ENCODE measurements around a stretch of chr15.

GRCh38 chr15:57306712-57307346 lies 69.5 kb upstream of the CGNL1 start:
- PRO-cap: bidirectional peak, plus-strand start at chr15:57306890, minus-strand start at chr15:57306776

DNA sequence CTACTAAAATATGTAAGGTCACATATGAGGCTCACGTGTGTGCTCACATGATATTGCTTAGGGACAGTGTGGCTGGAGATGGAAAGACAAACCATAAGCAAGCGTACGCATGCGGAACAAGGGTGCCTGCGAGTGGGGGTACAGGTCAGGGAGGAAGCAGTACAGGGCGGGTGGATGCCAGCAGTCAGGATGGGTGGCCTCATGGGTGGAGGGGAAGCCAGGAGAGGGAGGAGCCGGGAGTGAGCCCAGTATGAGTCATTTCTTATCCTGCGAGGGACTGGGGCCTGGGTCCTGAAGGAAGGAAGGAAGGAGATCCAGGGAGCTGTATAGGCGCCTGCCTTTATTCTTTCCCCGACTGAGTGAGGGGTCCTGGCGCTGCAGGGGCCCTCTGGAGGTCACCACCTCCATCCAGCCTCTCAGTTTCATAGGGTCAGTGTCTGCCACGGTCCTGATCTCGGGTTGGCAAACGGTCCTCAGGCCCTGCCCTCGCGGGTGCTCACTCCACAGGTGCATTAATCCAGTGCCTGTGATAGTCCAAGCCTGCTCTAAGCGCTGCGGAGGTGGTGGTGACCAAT lies 42.0 kb upstream of the CGNL1 start:
- PRO-cap: no peak

GRCh38 chr15:57453613-57454245 lies 77.4 kb downstream of the CGNL1 start:
- PRO-cap: no peak

DNA sequence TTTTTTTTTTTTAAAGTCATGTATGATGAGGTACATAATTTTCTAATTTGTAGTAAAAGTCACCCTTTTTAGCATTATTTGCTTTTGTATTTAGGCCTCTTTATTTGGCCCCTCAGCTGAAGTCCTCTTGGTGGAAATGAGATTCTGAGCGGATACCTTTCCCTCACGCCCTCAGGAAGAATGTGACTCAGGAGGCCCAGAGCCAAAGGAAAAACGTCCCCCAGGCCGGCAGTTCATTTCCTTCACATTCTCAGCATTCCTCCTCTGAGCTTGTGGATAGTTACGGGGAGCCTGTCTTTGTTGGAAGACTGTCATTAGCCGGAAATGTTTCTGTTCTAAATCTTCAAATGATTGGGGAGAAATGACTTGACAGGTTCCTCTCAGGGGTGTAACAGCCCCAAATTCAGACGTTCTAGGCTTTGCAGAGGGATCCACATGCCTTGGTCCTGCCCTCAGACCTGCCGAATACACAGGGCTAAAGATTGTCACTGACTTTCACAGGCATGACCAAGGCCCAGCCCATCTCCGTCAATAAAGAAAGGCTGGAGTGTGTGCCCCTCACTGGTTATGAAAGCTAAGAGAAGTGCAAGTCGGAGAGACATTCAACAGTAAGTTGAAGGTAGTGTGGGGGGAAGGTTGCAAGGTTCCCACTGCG lies 39.9 kb upstream of the MYZAP start:
- PRO-cap: no peak

- PRO-cap: no peak
Measured at GRCh38 chr15:57586951-57587583, 4.6 kb upstream of the MYZAP start.

DNA sequence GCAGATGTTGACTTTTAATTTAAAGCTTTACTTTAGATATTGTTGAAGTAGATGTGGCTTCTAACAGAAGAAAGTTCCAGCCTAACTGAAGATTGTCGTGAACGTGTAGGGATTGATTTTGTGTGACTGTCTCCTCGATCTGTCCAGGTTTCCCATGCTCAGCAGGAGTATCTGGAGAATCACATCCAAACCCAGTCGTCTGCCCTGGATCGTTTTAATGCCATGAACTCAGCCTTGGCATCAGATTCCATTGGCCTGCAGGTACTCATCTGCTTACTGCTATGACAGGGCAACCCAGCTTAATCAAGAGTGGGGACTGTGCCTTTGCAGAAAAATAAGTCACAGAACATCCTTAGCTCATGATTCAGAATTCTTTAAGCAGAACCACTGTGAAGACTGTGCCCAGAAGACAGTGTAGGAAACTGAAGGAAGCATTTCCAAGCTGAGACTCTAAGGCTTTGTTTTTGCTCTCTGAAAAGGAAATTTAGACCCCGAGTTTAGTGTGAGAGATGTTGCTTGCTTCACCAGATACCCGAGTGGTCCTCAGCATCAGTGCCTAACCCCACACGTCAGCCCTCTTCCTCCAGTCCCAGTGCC lies 34.0 kb downstream of the MYZAP start:
- PRO-cap: no peak

DNA sequence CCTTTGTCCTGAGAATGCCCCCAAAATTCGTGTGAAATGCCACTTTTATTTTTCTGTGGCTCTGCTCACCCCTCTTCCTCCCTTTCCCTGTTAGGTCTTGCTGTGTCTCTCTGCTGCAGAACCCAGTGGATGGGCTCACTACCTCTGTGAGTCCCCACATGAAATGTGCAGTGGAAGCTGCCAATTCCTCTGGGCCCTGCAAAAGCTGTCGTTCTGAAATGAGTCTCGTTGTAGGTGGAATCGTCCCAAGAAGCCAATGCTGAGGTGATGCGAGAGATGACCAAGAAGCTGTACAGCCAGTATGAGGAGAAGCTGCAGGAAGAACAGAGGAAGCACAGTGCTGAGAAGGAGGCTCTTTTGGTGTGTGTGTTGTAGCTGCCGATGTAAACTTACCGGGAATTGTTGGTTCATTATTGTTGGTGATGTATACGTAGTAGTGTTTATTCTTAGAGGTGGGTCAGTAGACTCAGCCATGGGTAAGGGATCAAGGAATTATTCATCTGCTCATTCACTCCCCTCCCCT lies 40.6 kb downstream of the MYZAP start:
- PRO-cap: no peak

- PRO-cap: no peak
Measured at GRCh38 chr15:58095190-58095548, 29.7 kb upstream of the ALDH1A2 start.

GRCh38 chr15:58306465-58307410 lies 125.1 kb upstream of the LIPC start:
- PRO-cap: no peak

GRCh38 chr15:58442038-58442714 lies 10.4 kb downstream of the LIPC start:
- PRO-cap: no peak

- PRO-cap: no peak
Measured at GRCh38 chr15:58444938-58445282, 13.1 kb downstream of the LIPC start.

DNA sequence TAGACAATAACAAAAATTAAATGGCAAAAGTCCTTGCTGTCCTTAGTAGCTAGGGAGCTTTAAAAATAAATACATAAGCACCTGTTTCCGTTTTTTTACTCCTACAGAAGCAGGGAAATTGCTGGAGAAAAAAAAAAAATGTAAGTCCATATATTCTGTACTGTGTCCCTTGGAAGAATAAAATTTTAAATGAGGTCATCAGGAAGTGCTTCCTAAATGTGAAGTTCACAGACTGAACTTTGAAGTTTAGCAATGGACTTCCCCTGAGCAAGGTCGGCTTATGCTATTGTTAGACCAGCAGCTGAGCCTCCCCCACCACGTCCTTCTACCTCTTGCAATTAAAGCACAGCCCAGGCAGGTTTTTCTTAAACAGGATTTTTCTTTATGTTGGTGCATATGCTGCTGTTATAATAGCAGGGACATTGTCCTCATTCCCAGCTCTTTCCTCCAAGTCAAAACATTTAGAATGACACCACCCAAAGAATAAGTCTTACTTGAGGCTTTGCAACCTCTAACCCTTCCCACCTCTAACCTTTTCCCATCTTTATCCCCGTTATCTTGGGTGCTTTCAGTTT lies 26.3 kb downstream of the LIPC start:
- PRO-cap: no peak

- PRO-cap: no peak
Measured at GRCh38 chr15:58473679-58474123, 41.9 kb downstream of the LIPC start.

DNA sequence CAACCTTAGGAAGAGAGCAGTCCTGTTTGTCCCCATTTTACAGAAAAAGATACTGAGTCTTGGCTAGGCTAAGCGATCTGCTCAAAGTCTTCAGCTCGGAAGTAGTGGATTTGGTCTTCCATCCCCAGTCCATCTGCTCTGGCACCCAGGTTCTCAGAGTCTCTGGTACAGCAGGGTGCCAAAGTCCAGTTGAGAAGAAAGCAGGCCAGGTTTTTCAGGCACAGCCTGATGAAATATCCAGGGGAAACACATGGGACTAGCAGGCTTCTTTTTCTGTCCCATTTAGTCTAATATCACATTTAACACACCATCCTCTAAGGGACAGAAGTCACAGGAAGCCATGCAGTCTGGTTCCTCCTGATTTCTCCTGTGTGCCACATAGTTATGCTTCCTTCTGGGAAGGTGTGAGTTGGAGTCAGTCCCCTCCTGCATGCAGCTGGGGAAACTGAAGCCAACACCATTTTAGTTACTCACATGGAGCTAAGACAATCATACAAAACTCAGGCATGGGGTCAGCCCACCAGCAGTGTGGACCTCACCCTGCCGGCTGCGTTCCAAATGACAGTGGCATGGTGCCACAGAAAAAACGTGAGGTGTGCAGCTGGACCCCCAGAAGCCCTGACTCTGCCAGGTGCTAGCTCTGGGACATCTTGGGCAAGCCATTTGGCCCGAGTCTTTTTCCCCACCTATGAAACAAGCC lies 44.4 kb downstream of the LIPC start:
- PRO-cap: no peak

DNA sequence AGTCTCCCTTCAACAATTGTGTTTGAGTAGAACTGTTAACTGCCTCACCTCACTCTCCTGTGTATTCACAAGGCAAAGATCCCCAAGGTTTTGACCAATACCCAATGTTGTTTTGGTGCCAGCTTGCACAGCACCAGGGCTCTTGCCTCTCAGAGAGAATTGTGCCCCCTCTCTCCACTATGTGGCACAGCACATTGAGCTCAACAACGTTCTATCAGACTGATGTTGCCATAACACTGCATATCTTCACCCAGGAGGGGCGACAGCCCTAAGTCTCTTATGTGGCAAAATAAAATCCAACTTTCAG lies 85.3 kb downstream of the LIPC start:
- PRO-cap: no peak

DNA sequence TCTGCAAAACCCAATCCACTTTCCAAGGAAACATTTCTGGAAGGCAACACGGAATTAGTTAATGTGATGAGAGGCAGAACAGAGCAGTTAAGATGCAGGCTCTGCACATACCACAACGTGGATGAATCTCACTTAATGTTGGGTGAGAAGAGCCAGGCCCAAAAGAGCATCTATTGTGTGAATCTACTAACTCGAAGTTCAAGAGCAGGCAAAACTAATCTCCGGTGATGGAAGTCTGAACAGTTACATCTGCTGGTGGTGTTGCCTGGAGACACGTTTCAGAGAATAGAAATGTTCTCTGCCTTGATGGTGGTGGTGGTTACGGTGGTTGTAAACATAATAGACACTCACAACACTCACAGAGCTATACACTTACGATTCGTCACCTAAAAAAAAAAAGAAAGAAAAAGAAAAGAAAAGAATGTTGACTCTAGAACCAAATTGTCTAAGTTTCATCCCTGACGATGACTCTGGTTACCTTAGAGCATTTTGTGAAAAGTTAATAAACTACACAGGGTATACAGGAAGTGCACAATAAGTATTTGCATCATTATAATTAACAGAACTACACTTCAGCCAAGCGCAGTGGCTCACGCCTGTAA lies 86.9 kb downstream of the LIPC start:
- PRO-cap: no peak

DNA sequence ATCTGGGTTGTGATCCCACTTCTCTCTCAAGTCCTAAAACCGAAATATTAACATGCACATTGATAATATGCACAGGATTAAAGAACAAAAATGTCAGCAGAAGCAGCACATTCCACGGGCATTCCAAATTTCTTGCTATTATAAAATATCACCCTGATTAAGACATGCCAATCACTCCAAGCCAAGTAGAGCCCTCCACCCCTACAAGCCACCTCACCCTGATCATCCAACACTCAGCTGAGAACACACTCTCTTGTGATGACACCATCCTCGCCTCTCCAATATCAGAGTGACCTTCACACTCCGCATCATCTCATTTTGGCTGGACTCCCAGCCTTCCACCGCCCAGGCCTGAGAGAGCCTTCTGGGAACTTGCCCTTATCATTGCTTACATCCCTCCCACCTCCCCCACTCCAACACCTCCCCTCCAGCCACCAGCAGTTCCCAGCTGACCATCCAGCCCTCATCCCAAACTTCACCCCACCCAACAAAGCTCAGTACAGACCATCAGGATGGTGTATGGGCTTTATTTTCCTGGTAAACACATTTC lies 114.8 kb downstream of the LIPC start:
- PRO-cap: no peak

- PRO-cap: no peak
Measured at GRCh38 chr15:58602084-58602820, 147.3 kb downstream of the ADAM10 start.

DNA sequence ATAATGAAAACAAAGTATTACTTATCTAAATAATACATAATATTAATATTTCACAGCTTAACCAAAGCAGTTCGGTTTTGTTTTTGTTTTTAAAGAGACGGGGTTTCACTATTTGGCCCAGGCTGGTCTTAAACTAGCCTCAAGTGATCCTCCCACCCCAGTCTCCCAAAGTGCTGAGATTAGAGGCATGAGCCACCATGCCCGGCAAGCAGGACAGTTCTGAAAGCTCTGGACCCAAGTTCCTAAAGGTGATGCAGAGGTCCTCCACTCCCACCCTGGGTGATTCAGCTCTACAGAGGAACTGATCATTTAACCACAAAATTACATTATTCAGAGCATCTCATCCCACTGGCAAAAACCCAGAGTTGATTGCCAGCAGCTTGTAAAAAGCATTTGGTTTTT lies 60.3 kb downstream of the SLTM start:
- PRO-cap: no peak

DNA sequence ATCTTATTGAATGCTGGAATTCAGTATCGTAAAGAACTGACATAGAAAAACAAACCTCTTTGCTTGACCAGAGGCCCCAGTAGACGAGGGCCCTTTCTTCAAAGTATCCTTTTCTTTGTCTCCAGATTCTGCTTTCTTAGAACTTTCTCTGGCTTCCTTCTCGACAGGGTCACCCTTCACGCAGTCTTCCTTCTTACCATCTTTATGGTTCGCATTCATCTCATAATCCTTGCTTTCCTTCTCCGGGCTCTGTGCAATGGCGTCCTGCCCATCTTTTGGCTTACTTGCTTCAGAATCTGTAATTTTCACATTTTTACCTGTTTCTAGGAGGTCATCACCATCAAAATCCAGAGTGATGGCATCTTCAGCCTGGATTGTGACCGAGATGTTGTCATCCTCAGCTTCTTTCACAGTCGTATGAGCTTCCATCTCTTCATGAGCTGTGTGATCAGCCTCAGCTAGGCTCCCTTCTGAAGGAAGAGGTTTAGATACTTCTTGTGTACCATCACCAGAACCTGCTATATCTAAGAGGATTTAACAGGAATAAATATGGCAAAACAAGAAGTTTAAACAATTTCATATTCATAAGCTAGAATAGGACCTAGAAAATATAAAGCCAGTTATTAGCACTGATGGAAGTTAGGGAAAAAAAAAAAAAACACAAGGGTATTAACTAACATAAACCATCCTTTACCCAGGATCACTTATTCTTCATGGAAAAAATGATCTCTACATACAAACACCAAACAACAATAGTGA lies 33.9 kb downstream of the SLTM start:
- PRO-cap: no peak